H1 (cell line): ENCODE data around the genes CDCP2, ACOT11, TTC4 and TTC22.

GRCh38 chr1:52914336-52914904 lies 7.1 kb downstream of the ECHDC2 start:
- RRBS = no CpG with 5 or more reads among the region's 7 CpGs
CAGE:
- cytosol, long polyA plus RNA = no peak
- long polyA plus RNA = no peak
- nucleus, long polyA plus RNA = no peak

GRCh38 chr1:52920570-52921312 lies 799 bp downstream of the ECHDC2 start:
- RRBS = no CpG with 5 or more reads among the region's 37 CpGs
CAGE:
- cytosol, long polyA plus RNA = no peak
- long polyA plus RNA = no peak
- nucleus, long polyA plus RNA = no peak

GRCh38 chr1:53110275-53110924 lies 32.0 kb downstream of the SLC1A7 start:
- RRBS = no CpG with 5 or more reads among the region's 16 CpGs
CAGE:
- cytosol, long polyA plus RNA = no peak
- long polyA plus RNA = no peak
- nucleus, long polyA plus RNA = no peak

GRCh38 chr1:53225279-53225862 lies 4.9 kb upstream of the CZIB start:
- RRBS = no CpG with 5 or more reads among the region's 15 CpGs
CAGE:
- cytosol, long polyA plus RNA = no peak
- long polyA plus RNA = no peak
- nucleus, long polyA plus RNA = no peak

DNA sequence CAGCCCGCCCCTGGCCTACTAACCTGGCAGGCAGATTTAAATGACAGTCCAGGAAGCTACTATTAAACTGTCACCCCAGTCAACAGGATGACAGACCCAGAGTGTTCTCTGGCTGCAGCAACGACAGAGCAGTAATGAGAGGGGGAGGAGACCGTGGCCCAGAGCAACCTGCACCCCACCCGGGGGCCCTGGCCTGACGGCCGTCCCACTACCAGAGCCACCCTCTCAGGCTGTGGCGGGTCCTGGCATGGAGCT lies 31.3 kb downstream of the LRP8 start:
- RRBS = no CpG with 5 or more reads among the region's 7 CpGs
CAGE:
- cytosol, long polyA plus RNA = no peak
- long polyA plus RNA = no peak
- nucleus, long polyA plus RNA = no peak

- RRBS = no CpG with 5 or more reads among the region's 6 CpGs
CAGE:
- cytosol, long polyA plus RNA = no peak
- long polyA plus RNA = no peak
- nucleus, long polyA plus RNA = no peak
Observed at GRCh38 chr1:53572191-53573139, 113.3 kb downstream of the DMRTB1 start.

GRCh38 chr1:53896716-53897356 lies 2.8 kb downstream of the DIO1 start:
- RRBS = no CpG with 5 or more reads among the region's 4 CpGs
CAGE:
- cytosol, long polyA plus RNA = no peak
- long polyA plus RNA = no peak
- nucleus, long polyA plus RNA = no peak

DNA sequence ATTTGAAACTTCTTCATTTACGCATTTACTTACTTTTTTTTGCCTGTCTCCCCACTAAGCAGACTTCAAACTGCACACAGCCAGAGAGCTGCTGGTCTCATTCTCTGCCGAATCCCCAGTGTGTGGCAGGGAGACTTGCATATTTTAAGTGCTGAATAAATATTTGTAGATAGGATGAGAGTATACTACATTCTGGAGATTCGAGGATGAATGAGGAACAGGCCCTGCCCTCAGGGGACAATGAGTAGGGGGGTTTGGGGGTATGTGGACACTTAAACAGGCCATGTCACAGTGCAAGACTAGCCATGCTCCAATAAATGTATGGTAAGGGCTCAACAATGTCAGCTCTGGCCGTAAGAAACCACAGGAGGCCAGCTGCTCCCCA lies 8.3 kb downstream of the DIO1 start:
- RRBS = no CpG with 5 or more reads among the region's 4 CpGs
CAGE:
- cytosol, long polyA plus RNA = no peak
- long polyA plus RNA = no peak
- nucleus, long polyA plus RNA = no peak

DNA sequence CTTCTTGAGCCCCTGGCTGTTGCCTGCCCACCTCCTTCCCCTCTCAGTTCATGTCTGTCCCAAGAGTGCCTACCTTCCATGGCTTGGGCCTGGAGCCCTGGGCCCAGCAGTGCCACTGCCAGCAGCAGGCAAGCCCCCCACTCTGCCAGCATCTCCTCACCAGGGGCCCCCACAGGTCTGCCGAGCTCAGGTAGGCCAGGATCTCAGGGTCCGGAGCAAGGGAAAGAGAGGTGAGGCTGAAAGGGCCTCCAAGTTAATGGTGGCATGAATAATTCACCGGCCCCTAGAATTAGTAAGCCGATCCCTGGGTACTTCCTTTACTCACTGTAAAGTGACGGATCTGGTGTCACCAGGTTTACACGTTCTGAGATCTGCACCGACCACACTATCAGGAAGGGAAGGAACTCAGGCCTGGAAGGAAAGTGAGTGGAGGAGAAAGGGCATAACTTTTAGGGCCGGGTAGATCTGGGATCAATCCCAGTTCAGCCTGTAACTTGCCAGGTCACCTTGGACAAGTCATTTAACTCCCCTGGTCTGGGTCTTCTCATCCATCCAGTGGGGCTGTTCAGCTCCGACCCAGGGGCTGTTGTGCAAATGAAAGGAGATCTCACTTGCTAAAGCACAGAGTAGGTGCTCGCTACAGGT lies at the start of gene CDCP2:
Gene CDCP2, minus strand, starts transcription at position 230 of the 645 bp plus-strand sequence.
- RRBS = 100% methylated on average over 1 of the region's 10 CpGs
CAGE:
- cytosol, long polyA plus RNA = no peak
- long polyA plus RNA = no peak
- nucleus, long polyA plus RNA = no peak

- RRBS = no CpG with 5 or more reads among the region's 6 CpGs
CAGE:
- cytosol, long polyA plus RNA = no peak
- long polyA plus RNA = no peak
- nucleus, long polyA plus RNA = no peak
Observed at GRCh38 chr1:54274237-54274715, 74.3 kb downstream of the MRPL37 start.

DNA sequence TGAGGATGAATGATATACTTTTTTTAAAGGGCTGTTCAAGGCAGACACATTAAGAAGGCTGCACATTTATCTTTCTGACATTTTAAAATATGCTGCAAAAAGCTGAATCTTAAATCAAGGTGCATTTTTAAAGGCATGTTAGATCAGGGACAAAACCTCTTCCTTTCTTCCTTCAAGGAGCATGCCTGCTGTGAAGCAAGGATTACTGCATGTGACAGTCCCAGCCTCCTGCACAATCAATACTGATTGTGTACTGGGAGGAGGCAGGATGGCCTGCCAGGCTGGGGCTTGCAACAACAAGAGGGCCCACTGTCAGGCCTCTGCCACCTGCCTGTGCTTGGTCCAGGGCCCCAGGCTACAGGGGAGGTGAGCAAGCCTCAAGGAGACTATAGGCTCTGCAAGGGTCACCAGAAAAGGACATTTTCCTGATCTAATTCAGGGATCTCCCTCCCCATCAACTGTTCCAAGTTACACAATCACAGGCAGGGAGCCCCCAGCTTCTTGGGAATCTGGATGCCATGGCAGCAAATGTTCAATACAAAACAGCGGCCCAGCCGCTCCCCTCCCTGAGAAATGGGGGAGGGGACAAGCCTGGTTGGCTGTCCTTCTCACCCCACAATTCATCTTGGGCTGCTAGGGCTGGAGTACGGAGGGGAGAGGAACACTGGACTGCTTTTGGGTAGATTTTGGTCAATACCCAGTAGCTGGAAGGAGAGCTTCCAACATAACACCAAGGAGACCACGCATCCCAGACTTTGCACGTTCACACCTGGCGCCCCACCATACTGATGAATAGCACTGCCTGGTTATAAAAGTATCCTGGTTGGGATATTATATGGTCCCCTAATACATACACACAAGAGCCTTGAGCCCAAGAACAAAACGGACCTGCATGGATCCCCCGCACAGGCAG lies 129.5 kb downstream of the MRPL37 start:
- RRBS = no CpG with 5 or more reads among the region's 8 CpGs
CAGE:
- cytosol, long polyA plus RNA = no peak
- long polyA plus RNA = no peak
- nucleus, long polyA plus RNA = no peak

- RRBS = 61% methylated on average over 2 of the region's 18 CpGs
CAGE:
- cytosol, long polyA plus RNA = no peak
- long polyA plus RNA = no peak
- nucleus, long polyA plus RNA = no peak
Observed at GRCh38 chr1:54490267-54490805, 57.7 kb upstream of the ACOT11 start.

DNA sequence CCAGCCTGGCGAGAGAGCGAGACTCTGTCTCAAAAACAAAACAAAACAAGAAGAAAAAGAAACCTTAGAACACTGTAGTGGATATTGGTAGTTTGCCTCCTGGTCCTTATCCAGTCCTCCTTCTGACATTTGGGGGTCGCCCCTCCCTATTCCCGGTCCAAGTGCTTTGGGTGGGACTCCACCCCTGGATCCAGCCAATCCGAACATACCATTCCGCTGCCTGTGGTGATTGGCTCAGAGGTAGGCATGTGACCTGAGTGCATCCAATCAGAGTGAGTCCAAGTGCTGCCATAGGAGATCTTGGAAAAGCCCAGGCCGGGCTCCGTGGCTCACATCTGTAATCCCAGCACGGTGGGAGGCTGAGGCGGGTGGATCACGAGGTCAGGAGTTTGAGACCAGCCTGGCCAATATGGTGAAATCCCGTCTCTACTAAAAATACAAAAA lies 33.9 kb upstream of the ACOT11 start:
- RRBS = no CpG with 5 or more reads among the region's 12 CpGs
CAGE:
- cytosol, long polyA plus RNA = no peak
- long polyA plus RNA = no peak
- nucleus, long polyA plus RNA = no peak

GRCh38 chr1:54547203-54548671 lies at the start of gene ACOT11:
ACOT11 (plus strand) TSS chr1:54548228.
- RRBS = no CpG with 5 or more reads among the region's 35 CpGs
CAGE:
- cytosol, long polyA plus RNA = no peak
- long polyA plus RNA = no peak
- nucleus, long polyA plus RNA = no peak

DNA sequence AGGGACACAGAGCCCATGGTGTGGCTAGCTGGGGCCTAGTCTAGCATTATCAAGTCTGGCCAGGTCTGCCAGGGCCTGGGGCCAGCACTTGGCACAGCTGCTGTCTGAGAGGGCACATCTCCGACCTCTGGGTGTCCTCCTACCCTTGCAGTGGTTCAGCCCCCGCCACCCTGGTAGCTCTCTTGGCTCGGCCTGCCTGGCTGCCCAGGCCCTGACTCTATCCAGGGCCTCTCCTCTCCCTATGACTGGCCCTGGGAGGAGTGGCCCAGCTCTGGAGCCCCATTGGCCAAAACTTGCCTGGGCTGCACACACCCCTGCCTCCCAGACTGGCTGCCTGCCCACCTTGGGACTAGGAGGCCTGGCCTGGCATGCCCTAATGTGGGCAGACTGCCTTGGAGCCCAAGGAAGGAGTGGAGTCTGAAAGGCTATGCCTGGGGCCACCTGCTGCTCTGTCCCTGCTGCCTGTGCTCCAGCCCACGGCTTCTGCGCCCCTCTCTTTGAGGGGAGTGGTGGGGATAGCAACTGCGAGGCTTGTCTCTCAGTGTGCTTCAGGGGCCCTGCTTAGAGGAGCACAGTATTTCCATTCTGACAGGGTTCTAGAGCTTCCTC lies 33.6 kb downstream of the ACOT11 start:
- RRBS = no CpG with 5 or more reads among the region's 6 CpGs
CAGE:
- cytosol, long polyA plus RNA = no peak
- long polyA plus RNA = no peak
- nucleus, long polyA plus RNA = no peak

DNA sequence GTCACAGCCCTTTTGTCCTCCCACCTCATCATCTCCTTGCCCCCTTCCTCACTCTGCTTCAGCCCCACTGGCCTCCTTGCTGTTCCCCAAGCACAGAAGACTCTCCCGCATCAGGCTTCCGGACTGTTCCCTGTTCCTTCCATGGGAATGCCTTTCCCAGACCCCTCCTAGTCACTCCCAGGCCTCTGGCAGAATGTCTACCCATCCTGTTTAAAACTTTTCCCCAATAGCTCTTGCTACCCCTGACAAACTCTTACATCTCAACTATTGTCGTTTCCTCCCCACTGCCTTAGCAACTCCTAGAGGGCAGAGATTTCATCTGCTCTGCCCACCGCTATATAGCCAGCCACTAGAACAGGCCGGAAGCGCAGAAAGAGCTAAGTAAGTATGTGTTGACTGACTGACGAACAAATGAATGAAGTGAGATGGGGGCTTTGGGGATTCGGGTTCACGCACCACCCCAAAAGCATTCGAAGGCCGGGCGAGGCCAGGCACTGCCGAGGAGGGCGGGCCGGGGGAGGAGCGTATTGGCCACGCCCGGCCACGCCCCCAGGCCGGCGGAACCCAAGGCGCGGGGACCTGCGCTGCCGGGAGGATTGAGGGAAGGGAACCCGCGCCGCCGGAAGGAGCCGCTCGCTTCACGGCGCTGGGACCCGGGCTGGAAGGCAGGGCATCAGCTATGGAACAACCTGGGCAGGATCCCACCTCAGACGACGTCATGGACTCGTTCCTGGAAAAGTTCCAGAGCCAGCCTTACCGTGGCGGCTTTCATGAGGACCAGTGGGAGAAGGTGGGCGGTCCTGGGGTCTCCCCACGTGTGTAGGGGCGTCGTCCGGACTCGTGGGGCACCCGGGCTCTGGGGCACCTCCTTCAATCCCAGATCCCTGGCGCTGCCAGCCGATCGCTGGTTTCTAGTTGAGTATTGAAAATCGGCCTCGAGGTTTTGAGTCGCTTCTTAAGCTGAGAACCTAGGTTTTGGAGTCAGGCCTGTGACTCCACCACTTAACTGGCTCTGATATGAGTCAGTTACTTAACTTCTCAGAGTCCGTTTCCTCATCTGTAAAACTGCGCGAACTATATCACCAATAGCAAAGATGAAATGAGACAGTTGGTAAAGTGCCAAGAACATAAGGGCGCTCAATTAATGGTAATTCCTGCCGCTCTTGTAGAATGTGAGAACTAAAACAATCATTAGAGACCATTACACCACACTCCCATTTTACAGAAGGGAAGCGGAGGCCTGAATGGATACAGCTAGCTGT lies at the start of gene TTC4:
Gene TTC4, plus strand, starts transcription at position 632 of the 1,262 bp plus-strand sequence.
- RRBS = no CpG with 5 or more reads among the region's 58 CpGs
CAGE:
- cytosol, long polyA plus RNA = start-site peak on the plus strand centred at position 647 of the sequence, 45 bp wide, 802 reads
- long polyA plus RNA = start-site peak on the plus strand centred at position 644 of the sequence, 51 bp wide, 879 and 863 reads in 2 replicates
- nucleus, long polyA plus RNA = start-site peak on the plus strand centred at position 643 of the sequence, 37 bp wide, 663 reads

GRCh38 chr1:54796196-54796589 lies 4.9 kb downstream of the TTC22 start:
- RRBS = 89% methylated on average over 4 of the region's 14 CpGs
CAGE:
- cytosol, long polyA plus RNA = no peak
- long polyA plus RNA = no peak
- nucleus, long polyA plus RNA = no peak

DNA sequence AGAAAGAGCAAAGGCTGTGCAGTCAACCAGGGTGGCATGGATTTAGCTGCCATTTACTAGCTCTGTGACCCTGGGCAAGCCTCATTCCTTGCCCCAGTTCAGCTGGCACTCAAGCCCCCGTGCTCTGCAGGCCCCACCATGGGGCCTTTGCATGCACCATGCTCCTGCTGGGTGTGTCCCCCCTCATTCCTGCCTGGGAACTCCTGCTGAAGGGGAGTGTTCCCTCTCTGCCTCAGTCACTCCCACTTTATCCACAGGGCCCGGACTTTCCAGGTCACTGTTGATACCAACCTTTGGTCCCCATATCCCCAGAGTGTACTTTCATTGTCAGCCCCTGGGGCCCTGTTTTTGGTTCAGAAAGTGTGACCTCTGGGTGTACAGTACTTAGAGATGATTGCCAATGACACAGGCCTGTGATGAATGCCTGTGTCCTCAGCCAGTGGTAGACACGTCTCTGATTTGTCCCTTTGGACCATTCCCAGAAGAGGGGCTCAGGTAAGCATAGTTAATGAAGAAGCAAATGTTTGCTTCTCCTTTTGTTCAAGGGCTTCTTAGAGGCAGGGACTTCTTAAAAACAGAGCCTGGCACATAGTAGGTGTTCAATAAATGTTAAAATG lies 2.9 kb downstream of the TTC22 start:
- RRBS = no CpG with 5 or more reads among the region's 3 CpGs
CAGE:
- cytosol, long polyA plus RNA = no peak
- long polyA plus RNA = no peak
- nucleus, long polyA plus RNA = no peak

DNA sequence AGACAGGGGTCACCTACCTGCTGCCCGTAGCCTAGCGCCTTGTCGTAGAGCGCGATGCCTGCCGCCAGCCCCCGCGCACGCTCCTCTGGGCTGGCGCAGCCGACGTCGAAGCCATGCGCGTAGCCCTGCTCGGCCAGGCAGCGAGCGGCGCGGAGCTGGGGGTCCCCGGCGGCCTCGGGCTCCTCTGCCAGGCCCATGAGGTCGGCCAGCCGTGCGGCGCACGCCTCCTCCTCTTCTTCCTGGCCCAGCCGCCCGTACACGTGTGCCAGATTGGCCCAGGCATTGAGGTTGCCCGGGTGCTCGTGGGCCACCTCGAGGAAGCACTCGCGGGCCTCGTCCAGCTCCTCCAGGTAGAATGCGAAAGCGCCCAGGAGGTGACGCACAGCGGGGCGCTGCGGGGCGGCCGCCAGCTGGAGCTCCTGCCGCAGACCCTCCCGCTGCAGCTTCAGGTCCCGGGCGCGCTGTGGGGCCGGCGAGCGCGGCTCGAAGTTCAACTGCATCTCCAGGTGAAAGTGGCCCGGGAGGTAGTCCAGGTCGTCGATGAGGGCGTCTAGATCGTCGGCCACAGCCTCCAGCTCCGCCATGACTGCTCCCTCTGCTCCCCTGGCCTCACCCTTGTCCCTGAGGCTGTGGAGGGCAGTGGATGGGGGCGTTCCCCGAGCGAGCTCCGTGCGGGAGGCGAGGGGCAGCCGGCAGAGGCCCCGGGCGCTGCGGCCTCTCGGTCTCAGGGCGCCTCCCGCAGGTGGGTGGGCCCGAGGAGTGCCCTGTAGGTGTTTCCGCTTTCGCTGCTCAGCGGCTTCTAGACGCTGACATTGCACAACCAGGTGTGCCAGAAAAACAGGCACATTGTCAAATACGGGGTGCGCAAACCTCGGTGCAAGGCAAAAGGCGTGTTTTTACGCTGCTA lies at the start of gene TTC22:
Gene TTC22, minus strand, starts transcription at position 744 of the 907 bp plus-strand sequence.
- RRBS = 28% methylated on average over 6 of the region's 85 CpGs
CAGE:
- cytosol, long polyA plus RNA = no peak
- long polyA plus RNA = no peak
- nucleus, long polyA plus RNA = no peak

DNA sequence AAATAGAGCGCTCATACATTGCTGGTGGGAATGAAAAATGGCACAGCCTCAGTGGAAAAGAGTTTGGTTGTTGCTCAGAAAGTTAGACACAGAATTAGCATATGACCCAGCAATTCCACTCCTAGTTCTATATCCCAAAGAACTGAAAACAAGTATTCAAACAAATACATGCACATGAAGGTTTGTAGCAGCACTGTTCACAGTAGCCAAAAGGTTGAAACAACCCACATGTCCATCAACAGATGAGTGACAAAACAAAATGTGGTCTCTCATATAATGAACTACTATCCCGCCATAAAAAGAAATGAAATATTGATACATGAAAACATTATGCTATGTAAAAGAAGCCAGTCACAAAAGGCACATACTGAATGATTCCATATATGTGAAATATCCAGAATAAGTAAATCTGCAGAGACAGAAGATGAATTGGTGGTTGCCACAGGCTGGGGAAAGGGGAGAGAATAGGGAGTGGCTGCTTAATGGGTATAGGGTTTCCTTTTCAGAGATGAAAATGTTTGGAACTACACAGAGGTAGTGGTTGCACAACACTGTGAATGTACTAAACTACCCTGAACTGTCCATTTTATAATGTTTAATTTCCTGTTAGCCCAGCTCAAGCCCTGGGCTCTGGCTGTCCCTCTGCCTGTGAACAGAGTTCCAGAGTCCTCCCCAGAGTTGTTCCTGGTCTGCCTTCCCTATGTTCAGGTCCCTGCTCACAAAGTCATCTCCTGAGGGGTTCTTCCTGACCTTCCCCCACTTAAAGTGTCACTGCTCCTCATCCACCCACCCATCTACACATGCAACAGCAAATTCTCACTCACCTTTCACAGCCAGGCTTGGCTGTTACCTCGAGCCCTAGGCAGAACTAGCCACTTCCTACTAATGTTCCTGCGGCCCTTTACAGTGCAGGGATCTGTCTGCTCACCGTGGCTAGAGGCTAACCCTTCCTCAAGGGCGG lies 22.6 kb downstream of the DHCR24 start:
- RRBS = no CpG with 5 or more reads among the region's 6 CpGs
CAGE:
- cytosol, long polyA plus RNA = no peak
- long polyA plus RNA = no peak
- nucleus, long polyA plus RNA = no peak